Sciatic nerve (tissue), 1 donor: ENCODE measurements around a stretch of chr7.

- PRO-cap, result no peak
Measured at GRCh38 chr7:157220487-157220861, 81.7 kb downstream of the UBE3C start.

GRCh38 chr7:157268436-157269082 lies 68.2 kb upstream of the DNAJB6 start:
- PRO-cap, result no peak

DNA sequence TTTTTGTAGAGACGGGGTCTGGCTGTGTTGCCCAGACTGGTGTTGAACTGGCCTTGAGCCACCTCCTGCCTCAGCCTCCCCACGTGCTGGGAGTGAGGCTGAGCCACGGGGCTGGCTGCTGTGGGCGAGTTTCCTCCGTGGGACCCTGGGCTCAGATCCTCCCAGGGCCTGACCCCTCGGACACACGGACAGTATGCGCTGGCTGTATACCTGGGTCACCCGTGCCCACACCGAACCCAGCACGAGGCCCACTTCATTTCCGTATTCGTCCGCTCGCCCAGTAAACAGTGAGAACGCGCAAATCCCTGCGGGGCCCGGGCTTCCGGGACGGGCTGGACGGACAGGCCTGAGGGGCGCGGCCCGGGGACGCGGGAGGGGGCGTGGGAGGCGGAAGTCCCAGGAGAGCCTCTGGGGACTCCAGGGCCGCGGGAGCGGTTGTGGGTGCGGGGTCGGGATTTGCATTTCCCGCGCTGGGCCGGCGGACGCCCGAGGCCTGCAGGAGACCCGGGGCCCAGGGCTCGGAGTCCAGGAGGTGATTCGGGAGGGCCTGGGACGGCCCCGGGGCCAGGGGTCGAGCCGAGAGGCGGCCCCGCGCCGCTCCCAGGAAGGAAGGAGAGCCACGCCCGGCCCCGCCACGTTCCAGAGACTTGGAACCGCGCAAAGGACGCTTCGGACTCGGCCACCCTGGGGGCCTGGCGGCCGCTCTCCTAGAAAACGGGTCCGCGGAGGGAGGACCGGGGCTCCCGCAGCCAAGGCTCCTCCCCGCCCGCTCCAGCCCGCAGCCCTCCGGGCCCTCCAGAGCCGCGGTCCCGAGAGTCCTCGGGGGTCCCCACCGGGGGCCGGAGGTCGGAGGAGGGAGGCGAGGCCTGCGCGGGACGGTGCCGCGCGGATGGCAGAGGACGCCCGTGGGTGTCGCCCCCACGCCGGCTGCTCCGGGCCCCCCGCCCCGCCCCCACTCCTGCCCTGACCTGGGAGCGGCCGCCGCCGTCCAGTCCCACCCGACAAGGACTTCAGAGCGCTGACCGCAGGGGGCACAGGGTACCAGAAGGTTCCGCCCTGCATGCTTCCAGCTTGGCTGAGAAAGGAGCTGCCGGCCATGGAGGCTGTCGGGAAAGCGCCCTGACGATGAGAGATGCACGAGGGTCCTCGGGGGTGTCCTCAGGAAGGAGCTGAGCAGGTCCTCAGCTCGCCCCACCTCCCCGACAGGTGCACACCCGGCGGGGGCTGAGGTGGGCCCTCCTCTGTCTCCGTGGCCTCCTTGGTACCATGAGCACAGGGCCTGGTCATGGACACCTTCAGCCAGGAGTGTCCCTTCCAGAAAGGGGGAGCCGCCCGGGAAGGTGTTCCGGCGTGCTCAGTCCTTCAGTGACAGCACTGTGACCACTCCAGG lies 57.4 kb upstream of the DNAJB6 start:
- PRO-cap, result bidirectional peak, plus-strand start at position 401 of the sequence, minus-strand start at position 282 of the sequence; unidirectional peak, minus-strand start at position 795 of the sequence; unidirectional peak, minus-strand start at position 1,003 of the sequence

GRCh38 chr7:157319590-157319985 lies 17.2 kb upstream of the DNAJB6 start:
- PRO-cap, result no peak

DNA sequence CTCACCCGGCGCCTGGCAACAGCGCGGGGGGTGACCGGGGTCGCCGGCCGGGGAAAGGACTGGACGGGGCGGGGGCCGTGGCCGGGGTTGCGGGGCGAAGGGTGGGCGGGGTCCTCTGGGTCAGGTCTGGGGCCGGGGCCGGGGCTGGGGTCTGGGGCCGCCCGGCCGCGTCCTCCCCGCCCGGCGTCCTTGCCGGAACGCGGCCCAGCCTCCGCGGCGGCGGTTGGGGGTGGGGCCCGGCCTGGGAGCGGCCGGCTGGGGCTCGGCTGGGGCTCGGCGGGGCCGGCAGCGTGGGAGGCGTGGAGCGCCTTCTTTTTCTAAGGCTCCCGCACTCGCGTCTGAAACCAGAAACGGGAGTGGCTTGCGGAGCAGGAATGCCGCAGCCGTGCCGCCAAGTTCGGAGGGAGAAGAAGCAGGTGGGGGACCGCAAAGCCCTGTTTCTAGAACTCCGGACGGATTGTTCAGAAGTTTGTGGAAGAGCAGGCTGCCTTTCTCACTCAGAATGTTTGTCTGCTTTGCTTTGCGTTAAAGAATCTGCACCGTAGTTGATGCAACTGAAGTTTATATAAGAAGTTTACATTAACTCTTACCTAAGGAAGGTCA lies 510 bp downstream of the DNAJB6 start:
- PRO-cap, result bidirectional peak, plus-strand start at position 274 of the sequence, minus-strand start at position 199 of the sequence; bidirectional peak, plus-strand start at position 347 of the sequence, minus-strand start at position 340 of the sequence

- PRO-cap, result no peak
Measured at GRCh38 chr7:157368939-157369748, 32.3 kb downstream of the DNAJB6 start.

GRCh38 chr7:157374507-157375006 lies 37.8 kb downstream of the DNAJB6 start:
- PRO-cap, result no peak

DNA sequence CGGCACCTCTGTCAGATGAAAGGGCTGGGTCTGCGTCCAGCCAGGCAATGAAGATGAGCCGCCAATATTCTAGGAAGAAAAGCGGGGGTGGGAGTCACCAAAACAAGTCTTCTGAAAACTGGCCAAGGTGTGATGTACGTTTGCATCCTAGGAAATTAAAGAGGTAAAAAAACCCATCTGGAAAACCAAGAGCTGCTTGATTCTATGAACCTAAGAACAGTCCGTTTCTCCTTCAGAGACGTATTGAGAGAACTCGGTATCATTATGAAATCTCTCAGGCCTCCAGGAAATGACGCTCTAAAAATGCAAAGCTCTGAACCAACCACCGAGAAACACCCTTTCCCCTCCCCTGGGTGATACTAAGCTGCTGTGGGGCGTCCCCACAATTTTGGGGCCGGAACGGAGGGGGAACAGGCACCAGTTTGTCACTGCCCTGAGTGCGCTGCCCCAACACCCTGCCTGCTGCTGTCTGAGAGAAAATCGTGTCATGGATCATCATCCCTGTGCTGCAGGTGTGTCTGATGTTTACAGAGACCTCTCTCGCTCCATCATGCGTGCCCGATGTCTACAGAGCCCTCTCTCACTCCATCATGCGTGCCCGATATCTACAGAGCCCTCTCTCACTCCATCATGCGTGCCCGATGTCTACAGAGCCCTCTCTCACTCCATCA lies 509.4 kb downstream of the DNAJB6 start:
- PRO-cap, result bidirectional peak, plus-strand start at position 385 of the sequence, minus-strand start at position 234 of the sequence

- PRO-cap, result no peak
Measured at GRCh38 chr7:158402962-158403575, 184.6 kb downstream of the PTPRN2 start.

DNA sequence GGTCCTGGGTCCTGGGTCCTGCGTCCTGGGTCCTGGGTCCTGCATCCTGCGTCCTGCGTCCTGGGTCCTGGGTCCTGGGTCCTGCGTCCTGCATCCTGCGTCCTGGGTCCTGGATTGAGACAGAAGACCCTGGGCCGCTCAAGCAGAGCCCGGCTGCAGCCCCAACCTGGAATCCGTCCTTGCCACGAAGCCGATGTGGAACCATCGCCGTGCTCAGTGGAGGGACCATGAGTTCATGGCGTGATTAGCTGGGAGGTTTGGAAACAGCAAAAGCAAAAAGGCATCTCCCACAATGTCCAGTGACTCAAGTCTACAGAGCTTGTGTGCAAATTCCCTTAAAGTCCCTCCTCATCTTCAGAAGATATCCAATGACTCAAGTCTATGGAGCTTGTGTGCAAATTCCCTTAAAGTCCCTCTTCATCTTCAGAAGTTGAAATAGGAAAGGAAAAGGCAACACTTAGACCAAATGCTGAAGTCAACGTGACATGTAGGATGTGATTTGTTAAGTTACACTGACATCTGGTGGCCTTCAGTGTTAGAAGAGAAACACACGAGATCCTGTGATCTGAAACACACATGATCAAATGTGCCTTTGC lies 179.9 kb downstream of the PTPRN2 start:
- PRO-cap, result no peak

DNA sequence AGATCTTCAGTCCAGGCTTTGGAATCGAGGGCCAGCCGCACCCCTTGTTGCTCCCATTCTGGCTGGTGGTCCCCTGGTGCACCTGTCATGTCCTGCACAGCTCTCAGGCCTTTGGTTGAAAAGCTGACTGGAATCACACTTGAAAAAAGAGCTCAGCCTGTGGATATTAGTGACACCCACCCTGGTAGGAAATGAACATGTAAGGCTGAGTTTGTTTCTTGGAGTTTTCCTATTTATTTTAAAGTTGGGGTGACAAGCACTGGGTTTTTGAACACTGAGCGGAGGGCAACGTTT lies 166.6 kb downstream of the PTPRN2 start:
- PRO-cap, result no peak

GRCh38 chr7:158432153-158432409 lies 155.5 kb downstream of the PTPRN2 start:
- PRO-cap, result bidirectional peak, plus-strand start at chr7:158432249, minus-strand start at chr7:158432026

GRCh38 chr7:158451427-158451974 lies 136.1 kb downstream of the PTPRN2 start:
- PRO-cap, result no peak

- PRO-cap, result no peak
Measured at GRCh38 chr7:158523894-158525052, 63.4 kb downstream of the PTPRN2 start.

GRCh38 chr7:158783469-158783953 lies 45.8 kb downstream of the ESYT2 start:
- PRO-cap, result no peak

GRCh38 chr7:158813143-158813489 lies 16.2 kb downstream of the ESYT2 start:
- PRO-cap, result no peak

DNA sequence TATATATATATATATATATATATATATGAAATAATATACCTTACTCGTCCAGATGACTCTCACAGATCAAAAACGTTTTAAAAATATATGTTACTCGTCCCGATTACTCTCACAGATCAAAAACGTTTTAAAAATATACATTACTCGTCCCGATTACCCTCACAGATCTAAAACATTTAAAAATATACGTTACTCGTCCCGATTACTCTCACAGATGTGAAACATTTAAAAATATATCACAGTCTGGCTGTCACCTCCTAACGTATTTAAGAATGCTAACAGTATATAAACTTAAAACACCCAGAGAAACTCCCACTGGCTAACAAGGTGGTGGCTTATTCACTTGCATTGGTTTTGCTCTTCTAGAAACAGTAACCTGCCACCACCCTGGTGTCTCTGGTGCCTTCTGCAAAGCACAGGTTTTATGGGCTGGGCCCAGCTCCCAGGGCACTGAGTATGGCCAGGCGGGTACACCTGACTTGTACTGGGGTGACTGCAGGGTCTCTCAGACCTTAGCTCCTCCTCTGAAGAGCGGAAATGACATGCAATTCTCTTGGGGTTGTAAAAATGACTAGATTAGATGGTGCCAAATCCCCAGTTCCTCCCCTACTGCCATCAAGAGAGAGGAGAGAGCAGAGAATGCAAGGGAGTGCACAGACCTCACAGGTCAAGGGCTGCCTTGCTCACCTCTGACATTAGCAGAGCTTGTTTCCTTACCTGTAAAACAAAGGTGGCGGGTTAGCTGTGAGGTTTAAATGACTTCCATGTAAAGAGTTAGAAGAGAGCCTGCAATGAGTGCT lies 14.8 kb downstream of the ESYT2 start:
- PRO-cap, result no peak

- PRO-cap, result bidirectional peak, plus-strand start at chr7:158828677, minus-strand start at chr7:158828640
Measured at GRCh38 chr7:158828554-158828776, 844 bp downstream of the ESYT2 start.

DNA sequence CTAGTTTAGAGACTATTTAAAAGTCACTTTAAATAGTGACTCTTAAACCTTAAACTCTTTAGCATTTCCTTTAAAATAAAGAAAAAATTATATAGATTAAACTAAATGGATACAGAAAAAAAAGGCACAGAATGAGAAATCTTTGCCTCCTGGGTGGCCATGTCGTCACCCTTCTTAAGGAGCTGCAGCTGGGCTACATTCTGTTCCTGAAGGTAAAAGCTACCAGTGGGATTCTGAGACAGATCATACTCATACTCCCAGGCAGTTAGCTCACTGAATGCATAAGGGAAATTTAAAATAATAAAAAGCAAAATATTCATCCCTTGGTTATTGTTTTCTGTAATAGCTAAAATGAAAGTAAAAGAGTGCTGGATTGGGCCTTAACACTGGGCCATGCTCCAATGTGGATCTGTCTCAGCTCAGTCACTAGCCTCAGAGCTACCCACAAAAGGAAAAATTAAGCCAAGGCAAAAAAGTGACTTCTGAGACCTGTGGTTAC lies 9.0 kb upstream of the DYNC2I1 start:
- PRO-cap, result no peak

DNA sequence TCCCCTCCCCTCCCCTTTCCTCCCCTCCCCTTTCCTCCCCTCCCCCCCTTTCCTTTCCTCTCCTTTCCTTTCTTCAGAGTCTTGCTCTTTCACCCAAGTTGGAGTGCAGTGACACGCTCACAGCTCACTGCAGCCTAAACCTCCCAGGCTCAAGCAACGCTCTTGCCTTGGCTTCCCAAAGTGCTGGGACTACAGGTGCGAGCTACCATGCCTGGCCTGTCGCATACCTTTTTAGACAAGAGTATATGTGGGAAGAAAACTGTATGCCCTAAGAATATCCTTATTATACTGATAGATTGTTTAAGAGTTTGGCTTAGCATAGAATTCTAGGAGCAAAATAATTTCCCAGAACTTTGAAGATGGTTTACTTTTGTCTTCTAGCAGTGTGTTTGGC lies 2.6 kb downstream of the DYNC2I1 start:
- PRO-cap, result no peak